Prostate gland (tissue), 2 donors: ENCODE results near the gene TM7SF3.

- PRO-cap = bidirectional peak, plus-strand start at chr12:26274878, minus-strand start at chr12:26274866
- RAMPAGE, long total RNA, 2 experiments = no peak in any of the 2 experiments
Measured at GRCh38 chr12:26274235-26275202, 79.1 kb downstream of the SSPN start.

GRCh38 chr12:26510999-26511537 is 315.7 kb downstream of the SSPN start:
- PRO-cap = no peak
- RAMPAGE, long total RNA, 2 experiments = no peak in any of the 2 experiments

DNA sequence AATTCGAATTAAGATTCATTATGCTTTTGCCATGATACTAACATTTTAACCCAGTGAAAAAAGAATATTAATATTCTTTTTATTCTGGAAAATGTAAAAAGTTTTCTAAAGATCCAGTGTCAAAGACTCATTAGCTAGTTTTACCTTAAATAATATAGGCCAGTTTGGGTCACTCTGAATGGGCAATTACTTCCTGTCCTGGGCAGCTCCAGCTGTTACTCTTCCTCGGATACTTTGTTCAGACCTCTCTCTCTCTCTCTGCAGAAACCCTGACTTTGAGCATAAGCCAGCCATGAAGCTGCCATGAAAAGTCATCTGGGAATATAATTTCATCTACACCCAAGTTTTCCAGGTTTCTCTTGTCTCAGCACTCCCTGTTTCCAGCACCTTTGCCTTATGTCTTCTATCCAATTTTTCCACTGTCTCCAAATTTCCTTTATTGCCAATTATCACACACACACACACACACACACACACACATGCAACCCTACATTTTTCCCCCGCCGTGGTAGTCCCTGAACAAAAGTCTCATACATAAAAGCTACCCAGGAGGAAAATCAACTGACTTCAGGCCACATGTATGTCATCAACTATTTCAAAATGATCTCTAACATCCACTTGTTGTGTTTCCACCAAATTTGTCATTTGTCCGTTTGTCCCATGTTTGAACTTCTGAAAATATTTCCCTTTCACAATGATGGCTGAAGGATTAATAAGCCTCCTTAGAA is 318.1 kb downstream of the SSPN start:
- PRO-cap = no peak
- RAMPAGE, long total RNA, 2 experiments = start-site peak on the minus strand in 1 of 2 experiments, centred at position 201 of the sequence, 5 reads per replicate

DNA sequence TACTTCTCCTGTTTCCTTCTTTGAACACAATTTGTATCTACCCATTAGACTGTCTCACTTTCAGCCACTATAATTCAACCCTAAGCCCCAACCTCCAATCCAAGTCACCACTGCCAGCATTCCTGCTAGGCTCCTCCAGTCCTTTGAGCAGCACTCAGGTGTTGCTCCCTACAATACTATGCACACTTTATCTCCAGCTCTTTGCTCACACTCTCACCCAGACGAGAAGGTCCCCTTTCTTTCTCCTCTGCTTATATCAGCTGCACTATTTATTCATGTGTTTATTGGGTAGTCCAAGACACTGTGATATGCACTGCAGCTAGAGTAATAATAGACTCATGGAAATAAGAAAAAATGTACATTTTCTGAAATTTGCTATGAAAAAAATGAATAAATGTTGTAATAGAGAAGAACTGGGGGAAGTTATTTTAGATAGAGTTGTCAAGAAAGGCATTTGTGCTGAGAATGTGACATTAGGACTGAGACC is 307.1 kb downstream of the ITPR2 start:
- PRO-cap = no peak
- RAMPAGE, long total RNA, 2 experiments = no peak in any of the 2 experiments

DNA sequence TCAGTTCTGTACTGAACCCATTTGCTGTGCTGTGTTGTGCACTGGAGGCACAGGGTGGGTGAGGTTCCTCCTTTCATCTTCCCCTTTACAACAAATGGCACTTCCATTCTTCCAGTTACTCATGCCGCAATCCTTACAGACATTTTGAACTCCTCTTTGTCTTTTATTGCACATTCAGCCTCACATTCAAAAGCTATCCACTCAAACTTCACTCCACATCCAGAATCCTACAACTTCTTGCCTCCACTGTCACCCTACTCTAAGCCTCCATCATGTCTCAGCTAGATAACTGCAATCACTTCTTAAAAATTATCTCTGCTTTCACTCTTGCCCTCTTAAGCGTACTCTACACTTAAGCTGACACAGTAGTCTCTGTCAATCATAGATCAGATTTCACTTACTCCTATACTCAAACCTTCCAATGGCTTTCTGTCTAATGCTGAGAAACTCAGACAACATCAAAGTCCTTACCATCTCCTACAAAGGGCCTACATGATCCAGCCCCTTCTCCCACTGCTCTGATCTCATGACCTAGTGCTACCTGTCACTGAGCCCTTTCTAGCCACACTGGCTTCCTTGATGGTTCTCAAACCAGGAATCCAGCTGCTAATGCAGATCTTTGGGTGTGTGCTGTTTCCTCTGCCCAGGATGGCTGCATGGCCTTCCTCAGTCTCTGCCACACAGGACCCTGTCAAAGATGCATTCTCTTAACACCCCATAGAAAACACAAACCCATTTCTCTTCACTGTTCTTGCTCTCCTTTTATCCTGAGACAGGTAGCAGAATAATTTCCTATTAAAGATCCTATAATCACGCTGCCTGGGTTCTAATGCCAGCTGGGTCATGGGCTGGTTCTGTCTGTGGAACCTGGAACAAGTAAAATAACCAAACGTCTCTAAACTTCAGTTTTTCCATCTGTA is 303.9 kb downstream of the ITPR2 start:
- PRO-cap = no peak
- RAMPAGE, long total RNA, 2 experiments = start-site peak on the minus strand in 1 of 2 experiments, centred at position 430 of the sequence, 5 reads per replicate

DNA sequence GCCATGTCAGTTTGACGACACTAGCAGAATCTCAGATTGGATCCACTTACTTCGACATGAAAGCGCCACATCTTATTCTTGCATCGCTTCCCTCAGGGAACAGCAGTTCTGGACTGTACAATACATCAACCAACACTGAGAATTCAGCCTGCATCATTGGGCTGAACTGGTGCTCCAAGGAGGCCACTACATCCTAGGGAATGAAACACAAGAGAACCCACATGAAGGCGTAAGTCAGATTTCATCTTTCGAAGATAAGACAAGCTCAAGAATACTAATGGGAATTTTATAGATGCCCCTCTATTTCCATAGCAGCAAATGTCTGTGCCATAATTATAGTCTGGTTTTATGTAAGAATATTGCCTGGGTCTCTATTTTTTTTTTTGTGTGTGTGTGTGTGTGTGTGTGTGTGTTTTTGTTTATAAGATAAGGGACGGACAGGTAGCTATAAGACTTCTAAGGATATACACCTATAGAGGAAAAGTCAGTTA is 276.8 kb downstream of the ITPR2 start:
- PRO-cap = no peak
- RAMPAGE, long total RNA, 2 experiments = no peak in any of the 2 experiments

DNA sequence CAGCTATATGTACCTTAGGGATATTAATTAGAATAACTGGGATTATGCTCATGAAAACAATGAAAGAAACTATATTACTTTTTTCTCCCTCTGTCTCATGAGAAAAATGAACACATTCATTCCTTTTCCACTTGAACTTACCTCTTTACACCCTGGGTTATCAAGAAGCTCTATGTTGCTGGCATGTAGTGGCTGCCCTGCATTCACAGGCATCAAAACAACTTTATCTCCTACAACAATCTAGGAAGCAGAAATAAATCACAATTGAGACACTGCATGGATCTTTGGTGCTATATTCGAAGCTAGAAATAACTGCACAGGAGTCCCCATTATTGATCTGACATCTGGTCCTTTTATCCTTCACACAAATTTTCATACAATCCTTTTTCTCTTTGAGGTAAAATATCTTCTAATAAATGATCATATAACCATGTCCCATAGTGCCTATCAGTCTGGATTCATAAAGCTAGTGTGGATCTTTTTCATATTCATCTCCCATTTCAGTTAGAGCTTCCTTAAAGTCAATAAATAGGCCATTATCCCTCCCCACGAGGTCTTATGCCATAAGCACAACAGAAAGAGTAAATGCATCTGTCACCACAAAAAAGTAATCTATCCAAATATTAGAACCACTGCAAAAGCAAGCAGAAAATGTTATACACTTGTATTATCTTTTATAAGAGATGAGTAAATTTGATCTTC is 116.8 kb downstream of the ITPR2 start:
- PRO-cap = no peak
- RAMPAGE, long total RNA, 2 experiments = no peak in any of the 2 experiments

- PRO-cap = no peak
- RAMPAGE, long total RNA, 2 experiments = no peak in any of the 2 experiments
Measured at GRCh38 chr12:26830513-26831858, 2.0 kb downstream of the ITPR2 start.

GRCh38 chr12:27012561-27012863 is 1.7 kb downstream of the TM7SF3 start:
- PRO-cap = no peak
- RAMPAGE, long total RNA, 2 experiments = no peak in any of the 2 experiments

- PRO-cap = bidirectional peak, plus-strand start at chr12:27014480, minus-strand start at chr12:27014351
- RAMPAGE, long total RNA, 2 experiments = no peak in any of the 2 experiments
Measured at GRCh38 chr12:27013849-27014726, at the start of gene TM7SF3. TM7SF3 (minus strand) TSS chr12:27014384.

GRCh38 chr12:27142171-27142436 is 59.7 kb upstream of the C12orf71 start:
- PRO-cap = no peak
- RAMPAGE, long total RNA, 2 experiments = no peak in any of the 2 experiments

DNA sequence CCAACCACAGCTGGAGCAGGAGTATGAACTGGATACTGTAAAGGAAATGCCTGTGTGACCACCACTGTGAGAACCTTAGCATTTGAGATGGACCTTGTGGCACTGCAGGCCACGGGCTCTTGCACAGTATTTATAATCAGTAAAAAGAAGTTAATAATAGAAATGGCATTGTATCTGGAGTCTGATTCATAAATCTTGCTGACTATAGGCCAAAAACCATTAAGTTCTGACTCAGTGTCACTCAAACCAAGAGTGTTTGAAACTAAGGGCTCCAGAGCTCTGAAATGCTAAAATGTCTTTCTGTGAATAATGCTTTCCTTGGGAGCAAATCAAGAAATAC is 58.5 kb upstream of the STK38L start:
- PRO-cap = no peak
- RAMPAGE, long total RNA, 2 experiments = no peak in any of the 2 experiments

DNA sequence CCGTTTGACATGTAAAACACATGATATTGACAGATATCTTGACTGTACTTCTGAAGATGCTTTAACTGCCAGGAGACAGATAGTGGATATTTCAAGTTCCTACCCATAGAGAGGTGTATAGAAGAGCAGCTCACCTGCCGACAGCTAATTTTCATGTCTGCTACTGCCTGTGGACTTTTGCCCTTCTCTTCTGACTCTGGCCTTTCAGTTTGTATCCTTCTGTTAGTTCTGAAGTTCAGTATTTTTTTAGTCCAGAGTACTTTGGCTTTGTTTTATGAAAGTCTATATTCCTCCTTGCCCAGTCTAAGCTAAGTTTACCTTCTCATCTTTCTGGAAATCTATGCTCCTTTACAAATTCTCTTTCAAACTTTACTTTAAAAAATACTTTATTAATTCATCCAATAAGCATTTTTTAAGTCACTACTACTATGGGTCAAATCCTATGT is 30.8 kb upstream of the STK38L start:
- PRO-cap = no peak
- RAMPAGE, long total RNA, 2 experiments = no peak in any of the 2 experiments

DNA sequence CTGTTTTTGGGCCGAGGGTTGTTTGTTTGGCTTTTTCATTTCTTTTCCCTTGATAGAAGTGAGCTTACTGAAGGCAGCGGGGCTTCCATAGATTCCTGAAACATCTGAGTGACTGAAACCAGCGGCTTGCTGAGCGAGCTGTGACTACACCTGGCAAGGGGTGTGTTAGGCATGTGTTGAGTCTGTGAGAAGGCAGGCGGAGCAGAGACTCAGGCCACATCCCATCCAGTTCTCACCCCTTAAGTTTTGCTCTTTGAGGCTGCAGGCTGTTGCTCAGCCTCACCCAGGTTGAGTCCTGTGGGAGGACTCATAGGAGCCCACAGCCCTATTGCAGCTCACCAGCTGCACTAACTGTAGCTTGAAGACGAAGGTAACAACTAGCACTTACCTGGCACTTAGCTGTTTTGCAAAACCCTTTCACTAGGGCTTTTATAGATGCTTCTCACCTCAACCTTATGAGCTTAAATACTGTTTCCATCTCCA is 17.3 kb downstream of the PPFIBP1 start:
- PRO-cap = no peak
- RAMPAGE, long total RNA, 2 experiments = no peak in any of the 2 experiments

DNA sequence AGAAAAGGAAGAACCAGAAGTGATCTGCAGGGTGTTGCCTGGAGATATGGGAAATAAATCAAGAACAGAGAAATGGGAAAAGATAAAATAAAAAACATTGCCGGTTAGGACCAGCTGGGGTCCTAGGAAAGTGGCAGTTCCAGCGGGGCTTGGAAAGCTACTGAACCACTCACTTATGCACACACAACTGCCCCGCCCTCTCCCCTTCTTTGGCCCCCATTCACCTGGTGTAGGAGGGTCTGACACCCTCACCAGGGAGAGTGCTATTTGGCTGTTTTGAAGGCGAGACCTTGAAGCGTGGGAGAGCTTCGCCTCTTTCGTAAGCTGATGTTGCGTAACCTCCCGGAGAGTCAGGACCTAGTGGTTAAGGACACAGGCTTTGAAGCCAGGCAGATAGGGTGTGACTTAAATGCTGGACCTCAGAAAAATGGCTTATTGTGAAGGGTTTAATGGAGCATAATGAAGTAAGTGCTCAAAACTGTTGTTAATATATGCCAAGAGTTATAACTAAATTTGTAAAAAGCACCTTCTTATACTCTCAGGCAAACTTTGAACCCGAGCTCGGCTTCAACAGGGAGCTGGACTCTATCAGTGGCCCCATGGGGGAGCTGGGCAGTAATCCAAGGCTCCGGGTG is 25.7 kb downstream of the PPFIBP1 start:
- PRO-cap = no peak
- RAMPAGE, long total RNA, 2 experiments = no peak in any of the 2 experiments

DNA sequence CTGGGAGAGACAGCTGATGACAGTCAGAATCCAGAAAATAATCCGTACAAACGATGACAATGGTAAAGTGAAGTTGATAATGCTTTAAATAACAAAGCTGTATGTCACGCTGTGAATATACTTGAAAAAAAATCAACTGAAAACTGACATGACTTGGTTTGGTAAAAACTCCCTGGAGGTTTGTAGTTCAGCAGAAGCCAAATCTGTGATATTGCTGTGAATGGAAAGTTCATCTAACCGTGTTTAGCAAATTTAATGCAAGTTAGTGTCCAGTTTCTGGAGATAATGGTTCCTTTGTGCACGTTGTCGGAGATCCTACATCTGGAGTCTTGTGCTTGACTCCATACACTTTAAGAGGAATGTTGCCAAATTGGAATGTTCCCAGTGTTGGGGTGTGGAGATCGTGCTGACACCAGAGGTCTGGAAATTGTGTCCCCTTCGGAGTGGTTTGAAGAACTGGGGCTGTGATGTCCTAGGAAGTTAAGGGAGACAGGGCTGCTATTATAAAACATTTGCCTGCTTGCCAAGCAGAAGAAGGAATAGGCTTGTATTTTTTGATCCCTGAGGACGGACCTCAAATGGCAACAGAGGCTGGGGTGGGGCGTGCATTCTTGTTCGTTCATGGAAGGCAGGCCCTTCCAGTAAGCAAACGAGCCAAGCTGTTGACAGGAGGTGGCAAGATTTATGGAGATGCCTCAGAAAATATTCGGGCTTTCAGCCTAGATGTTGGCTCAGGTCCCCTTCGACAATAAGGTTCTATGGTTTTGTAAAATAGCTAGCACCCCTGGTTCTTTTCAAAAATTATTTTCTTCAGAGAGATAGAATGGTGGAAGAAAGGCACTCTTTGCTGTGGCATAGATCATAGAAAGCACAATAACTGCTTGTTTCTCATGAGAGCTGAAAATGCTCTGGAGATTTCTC is 30.7 kb downstream of the PPFIBP1 start:
- PRO-cap = no peak
- RAMPAGE, long total RNA, 2 experiments = no peak in any of the 2 experiments

GRCh38 chr12:27595121-27595684 is 71.2 kb downstream of the PPFIBP1 start:
- PRO-cap = no peak
- RAMPAGE, long total RNA, 2 experiments = no peak in any of the 2 experiments

GRCh38 chr12:27634880-27635232 is 61.4 kb upstream of the REP15 start:
- PRO-cap = no peak
- RAMPAGE, long total RNA, 2 experiments = no peak in any of the 2 experiments

GRCh38 chr12:28253105-28253730 is 63.0 kb downstream of the CCDC91 start:
- PRO-cap = no peak
- RAMPAGE, long total RNA, 2 experiments = no peak in any of the 2 experiments

DNA sequence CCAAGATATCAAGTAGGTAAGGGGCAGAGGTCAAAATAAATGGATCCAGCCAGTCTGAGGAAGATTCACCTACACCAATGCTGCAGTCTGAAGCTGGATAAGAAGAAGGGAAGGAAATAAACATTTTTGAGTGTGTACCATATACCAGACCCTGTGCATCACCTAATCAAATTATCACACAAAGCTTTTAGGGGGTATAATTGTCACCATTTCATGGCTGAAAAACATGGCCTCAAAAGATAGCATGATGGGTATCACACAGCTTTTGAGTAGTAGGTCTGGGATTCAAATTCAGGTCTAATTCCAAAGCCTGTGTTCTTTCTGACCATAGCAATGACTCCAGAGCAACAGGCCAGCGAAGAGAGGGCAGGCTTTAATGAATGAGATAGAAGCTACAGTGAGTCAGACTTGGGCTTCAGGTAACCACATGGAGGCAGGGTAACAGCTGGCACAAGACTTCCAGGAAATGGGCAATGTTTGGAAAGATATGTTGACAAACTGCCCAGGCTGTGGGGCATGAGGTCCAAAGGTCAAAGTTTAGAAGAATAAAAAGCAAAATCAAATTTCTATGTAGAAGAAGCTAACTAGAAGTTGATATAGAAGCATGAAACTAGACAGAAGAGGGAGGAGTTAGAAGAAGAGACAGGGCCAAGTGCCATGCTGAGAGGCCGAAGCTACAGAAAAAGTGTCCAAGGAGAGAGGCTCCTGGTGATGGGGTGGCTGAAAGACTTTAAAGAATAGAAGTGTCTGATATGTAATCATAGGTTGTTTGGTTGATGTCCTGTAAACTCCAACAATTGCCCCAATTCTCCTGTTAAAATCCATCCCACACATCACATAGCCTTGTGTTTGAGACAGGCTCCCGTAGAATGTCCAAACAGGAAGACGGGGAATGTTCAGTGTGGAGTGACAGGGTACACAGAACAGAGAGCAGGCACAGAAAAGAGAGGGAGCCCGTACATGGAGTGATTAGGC is 384.5 kb downstream of the CCDC91 start:
- PRO-cap = no peak
- RAMPAGE, long total RNA, 2 experiments = no peak in any of the 2 experiments